Bronchus fibroblast of lung (primary cell): ENCODE data around the genes GDF2 and DKK1.

GRCh38 chr10:47322245-47322784 is at the start of gene GDF2:
GDF2 (plus strand) TSS chr10:47322454.
- RAMPAGE, long total RNA = no peak

DNA sequence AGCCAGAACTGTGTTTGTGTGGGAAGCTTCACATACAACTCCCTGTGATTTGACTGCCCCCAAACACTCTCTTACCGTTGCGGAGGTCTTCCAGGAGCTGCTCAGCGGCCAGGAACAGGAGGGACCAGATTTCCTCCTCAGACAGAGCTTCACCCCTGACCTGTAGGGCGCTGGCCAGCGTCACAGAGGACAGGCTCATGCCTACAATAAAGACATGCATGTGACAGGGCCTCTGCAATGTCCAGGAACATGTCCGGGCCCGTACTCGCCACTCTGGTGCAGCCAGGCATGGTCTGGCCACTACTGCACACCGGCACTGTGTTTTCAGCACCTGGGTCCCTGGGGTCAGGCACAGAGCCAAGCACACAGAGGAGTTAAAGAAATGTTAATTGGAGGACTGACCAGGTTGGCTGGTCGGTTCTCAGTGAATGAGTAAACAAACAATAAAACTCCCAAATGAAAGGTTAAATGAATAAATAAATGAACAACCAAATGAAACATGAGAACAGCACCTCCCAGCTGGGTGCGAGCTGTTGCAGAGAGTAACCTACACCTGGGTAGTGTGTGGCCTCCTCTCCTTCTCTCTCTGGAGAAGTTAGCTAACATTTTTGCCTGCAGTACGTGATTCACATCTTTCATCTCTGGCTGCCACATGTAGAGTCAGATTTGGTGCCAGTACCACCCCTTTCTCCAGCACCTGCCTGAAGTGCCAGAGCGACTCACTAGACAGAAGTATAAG is 22.8 kb downstream of the FRMPD2 start:
- RAMPAGE, long total RNA = no peak

- RAMPAGE, long total RNA = no peak
Observed at GRCh38 chr10:48406124-48406841, 99.8 kb downstream of the MAPK8 start.

- RAMPAGE, long total RNA = no peak
Observed at GRCh38 chr10:48468053-48468790, 136.7 kb downstream of the ARHGAP22 start.

DNA sequence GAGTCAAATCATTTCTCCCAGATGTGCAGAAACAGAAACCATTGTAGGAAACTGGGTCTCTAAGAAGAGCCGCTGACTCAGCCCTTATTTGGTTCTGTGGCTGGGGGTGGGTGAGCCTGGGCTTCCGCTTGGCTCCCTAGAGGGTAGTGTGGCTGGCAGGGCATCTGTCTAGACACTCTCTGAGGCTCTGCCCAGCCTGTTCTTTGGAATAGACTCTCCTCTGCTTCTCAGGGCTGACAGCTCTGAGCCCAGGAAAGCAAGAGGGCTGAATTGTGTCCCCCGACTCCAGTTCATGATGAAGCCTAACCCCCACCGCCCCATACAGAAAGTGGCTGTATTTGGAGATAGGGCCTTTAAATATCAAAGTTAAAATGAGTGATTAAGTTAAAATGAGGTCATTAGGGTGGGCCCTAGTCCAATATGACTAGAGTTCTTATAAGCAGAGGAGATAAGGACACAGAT is 29.6 kb upstream of the ARHGAP22 start:
- RAMPAGE, long total RNA = no peak

DNA sequence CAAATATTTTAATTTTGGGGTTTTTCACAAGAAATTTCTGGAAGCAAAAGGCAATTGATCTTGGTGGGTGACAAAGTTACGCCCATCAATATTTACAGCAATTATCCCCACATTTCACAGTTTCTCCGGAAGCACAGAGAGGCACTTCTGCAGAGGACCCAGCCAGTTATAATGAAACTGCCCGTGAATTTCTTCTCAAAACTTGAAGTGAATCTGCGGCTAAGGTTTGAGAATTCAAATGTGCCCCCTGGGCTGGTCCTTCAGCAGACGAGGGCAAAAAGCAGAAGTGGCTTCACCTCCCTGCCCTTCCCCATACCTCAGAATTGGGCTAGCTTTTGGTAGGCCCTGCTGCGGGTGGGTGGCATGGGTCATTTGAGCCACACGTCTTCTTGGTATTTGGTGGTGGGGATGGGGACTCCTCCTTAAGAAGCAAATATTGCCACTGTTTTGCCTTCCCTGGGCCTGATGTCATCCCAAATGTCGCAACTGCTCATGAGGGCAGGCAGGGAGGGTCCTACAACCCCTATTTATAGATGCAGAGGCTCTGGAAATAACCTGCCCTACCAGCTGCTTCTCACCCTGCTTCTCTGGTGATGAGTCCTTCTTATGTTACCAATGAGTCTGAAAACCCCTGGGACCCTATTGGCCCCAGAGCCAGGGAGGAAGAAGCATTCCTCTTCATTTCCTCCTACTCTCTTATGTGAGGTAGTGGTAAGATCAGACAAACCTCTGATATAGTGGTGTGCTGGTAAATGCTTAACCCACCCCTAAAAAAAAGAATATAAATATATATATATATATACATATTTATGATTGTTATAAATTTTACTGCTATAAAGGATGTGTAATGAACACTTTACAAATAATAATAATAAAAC is 16.5 kb upstream of the WDFY4 start:
- RAMPAGE, long total RNA = no peak

DNA sequence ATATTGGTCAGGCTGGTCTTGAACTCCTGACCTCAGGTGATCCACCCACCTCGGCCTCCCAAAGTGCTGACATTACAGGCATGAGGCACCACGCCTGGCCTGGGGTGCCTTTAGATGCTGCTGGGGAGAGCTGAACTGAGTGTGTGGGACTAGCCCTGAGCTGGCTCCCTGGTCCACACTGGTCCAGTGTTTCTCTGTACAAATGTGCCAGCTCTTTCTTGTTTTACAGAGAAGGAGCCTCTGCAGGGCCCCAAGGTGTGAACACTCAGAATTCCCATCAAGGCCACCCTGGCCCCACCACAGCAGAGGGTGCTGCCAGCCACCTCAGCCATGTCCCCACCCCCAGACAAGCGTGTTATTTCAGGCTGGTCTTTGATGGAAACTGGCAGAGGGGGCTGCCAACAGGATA is 68.4 kb upstream of the LRRC18 start:
- RAMPAGE, long total RNA = no peak

- RAMPAGE, long total RNA = no peak
Observed at GRCh38 chr10:49076910-49077750, 38.2 kb downstream of the VSTM4 start.

DNA sequence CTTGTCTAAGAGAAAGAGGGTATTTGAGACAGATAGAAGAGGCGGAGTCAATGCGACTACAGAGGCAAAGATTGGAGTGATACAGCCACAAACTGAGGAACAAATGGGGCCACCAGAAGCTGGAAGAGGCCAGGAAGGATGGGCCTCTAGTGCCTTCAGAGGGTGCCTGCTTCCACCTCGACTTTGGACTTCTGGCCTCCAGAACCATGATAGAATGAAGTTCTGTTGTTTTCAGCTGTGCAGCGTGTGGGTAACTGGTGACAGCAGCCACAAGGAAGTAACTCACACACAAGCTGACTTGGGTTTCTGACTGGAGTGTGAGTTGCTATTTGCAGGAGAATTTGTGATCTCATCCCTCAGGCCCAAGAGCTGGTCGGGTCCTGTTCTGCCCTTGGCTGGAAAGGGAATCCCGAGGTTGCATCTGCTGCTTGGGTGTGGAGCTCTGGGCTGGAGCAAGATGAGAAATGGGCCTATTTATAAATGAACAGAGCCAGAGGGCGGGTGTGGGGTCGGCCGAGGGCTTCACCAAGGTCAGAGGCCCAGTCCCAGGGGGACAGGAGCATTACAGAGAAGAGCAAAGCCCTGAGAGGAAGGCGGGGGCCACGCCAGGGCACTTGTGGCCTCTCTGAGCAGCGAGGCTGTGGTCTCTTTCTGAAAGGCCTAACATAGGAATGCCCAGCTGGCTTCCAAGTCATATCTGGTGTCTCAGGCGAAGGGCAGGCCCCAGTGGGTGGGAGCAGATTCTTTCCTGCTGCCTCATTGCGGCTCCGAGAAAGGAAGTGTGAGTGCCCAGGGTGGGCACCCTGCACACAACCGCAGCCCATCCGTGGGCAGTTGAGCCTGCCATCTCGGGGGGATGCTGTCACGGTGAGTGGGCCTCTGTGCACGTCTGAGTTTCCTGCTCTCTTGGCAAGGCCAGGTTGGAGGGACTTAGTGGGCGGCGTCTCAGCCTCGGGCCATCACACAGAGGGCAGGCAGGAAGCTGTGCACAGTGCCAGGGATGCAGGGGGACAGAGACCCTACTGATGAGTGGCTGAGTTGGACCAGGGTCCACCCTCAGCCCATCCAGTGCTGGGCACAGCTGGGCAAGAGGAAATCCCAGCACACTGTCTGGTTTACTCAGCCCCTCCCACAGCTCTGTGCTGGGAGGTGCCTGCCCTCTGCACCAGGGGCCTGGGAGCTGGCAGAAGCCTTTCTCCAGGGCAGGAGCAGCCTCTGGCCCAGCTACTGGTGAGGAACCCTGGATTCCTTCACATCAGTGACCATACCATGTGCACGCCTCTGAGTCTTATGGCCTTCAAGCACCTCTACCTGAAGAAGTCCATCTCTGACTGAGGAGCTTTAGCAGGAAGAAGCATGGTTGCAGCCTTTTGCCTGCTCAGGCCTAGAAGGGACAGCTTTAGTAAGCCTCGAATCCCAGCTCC is 26.4 kb upstream of the C10orf71 start:
- RAMPAGE, long total RNA = no peak

DNA sequence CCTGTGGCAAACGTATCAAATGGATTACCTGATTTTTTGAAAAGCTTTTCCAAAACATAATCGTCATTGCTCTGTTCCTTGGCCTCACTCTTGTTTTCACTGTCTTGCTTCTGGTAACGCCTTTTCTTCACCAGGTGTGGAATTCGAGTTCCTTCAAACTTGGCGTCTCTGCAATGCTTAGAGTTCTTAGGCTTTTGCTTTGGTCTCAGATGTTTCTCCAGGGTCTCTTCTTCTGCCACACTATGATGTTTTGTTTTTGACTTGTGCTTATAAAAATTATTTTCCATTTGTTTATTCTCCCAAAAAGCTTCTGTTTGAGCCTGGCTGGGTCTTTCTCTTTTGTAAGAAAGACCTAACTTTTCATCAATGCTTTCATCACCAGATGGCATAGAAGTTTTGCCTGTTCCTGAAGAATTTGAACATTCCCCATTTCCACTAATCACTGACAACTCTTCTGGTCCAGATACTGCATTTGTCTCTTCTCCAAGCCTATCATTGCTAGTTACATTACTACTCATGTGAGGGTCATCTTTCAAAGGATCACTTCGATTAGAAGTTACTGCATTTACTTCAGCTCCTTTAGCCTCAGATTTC is 68.7 kb downstream of the ERCC6 start:
- RAMPAGE, long total RNA = no peak

DNA sequence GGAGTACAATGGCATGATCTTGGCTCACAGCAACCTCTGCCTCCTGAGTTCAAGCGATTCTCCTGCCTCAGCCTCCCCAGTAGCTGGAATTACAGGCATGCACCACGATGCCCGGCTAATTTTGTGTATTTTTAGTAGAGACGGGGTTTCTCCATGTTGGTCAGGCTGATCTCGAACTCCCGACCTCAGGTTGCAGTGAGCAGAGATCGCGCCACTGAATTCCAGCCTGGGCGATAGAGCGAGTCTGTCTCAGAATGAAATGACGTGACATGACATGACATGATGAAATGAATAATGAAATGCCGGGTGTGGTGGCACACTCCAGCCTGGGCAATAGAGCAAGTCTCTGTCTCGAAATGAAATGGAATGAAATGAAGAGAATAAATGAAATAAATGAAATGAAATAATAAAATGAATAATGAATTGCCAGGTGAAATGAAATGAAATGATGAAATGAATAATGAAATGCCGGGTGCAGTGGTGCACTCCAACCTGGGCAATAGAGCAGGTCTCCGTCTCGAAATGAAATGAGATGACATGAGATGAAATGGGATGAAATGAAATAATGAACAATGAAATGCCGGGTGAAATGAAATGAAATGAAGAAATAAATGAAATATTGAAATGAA is 21.2 kb downstream of the TIMM23B start:
- RAMPAGE, long total RNA = no peak

DNA sequence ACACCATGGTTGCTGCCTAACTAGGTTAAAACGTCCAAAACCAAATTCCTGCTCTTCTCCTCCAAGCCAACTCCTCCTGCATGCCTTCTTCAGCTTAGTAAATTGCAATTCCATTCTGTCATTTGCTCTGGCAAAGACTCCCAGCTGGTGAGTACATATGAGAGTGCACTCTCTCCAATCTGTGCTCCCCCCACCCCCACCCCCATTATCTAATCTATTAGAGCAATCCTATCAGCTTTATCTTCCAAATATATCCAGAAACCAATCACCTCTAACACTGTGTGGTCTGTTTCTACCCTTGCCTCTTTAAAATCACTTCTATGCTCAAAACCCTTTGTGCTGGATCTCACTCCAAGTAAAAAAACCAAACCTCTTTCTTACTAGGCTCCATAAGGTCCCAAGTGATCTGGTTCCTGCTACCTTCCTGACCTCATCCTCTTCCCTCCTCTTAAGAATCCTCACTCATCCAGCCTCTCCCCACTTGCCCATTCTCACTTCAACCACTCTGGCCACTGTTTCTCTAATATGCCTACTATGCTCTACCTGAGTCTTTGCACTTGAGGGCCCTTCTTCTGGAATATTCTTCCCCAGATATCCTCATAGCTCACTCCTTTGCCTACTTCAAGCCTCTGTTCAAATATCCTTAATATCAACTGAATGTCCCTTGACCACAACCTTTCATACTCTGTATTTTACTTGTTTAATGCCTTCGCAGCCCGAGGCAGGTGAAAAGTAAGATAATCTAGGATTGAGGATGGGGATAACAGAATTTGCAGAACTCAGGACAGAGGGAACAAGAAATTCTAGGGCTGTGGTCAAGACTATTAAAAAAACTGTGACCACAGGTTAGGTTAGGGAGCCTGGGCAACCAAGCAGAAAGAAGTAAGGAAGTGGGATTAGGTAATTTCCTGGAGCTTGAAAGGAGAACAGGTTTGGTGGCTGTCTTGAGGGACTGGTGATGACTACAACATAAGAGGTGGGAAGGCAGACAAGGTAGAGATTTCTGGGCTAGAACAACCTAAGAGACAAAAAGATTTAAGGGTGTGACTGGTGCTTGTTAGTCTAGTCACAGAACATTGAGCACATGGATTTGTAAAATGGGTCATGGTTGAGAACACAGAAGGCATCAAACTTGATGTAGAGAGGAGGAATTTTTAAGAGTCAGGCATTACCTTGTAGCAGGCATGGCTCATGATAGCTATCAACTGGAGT is 123.3 kb upstream of the ASAH2 start:
- RAMPAGE, long total RNA = no peak

DNA sequence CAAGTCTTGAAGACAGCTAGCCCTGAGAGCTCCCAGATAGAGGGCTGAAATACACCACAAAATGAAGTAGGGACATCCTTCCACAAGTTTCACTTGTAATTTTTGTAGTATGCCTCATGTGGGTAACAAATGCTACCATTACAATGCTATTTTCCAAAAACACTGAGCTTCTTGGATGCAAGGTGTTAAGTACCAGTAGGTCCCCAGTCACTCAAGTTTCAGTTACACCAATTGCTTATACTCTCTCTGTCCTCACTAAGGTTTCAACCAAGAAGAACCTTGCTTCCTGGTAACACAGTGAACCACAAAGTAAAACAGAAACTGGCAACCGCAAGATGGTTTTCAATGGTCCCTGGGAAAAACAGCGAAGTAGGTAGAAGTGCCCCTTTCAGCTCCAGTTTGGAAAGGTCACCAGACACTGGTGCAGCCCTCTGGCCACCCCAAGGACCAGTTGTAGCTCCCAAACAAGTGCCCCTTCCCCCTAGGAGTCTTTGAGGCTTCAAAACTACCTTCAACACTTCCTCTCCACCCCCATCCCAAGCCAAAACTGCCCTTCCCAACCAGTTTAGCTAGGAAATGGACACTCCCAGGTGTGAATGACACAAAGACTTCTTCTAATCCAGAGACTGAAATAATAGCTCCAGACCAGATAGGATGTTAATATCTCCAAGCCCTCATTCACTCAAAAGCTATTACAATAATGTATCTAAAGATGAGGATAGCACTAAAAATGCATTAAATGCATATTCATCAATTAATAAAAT is 110.6 kb downstream of the SGMS1 start:
- RAMPAGE, long total RNA = no peak

- RAMPAGE, long total RNA = no peak
Observed at GRCh38 chr10:50527498-50527980, 96.2 kb downstream of the SGMS1 start.

GRCh38 chr10:50556286-50557140 is 67.2 kb downstream of the SGMS1 start:
- RAMPAGE, long total RNA = no peak

GRCh38 chr10:50565524-50566441 is 58.0 kb downstream of the SGMS1 start:
- RAMPAGE, long total RNA = no peak

DNA sequence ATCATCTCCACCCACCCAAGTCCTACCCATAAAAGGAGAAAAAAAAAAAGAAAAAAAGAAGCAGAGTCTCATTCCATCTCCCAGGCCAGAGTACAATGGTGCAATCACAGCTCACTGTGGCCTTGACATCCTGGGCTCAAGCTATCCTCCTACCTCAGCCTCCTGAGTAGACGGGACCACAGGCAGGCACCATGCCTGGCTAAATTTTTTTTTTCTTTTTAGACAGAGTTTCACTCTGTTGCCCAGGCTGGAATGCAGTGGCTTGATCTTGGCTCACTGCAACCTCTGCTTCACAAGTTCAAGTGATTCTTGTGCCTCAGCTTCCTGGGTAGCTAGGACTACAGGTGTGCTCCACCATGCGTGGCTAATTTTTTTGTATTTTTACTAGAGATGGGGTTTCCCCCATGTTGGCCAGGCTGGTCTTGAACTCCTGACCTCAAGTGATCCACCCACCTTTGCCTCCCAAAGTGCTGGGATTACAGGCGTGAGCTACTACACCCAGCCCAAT is 24.4 kb upstream of the SGMS1 start:
- RAMPAGE, long total RNA = no peak

- RAMPAGE, long total RNA = no peak
Observed at GRCh38 chr10:50988953-50989219, 85.4 kb upstream of the PRKG1 start.

DNA sequence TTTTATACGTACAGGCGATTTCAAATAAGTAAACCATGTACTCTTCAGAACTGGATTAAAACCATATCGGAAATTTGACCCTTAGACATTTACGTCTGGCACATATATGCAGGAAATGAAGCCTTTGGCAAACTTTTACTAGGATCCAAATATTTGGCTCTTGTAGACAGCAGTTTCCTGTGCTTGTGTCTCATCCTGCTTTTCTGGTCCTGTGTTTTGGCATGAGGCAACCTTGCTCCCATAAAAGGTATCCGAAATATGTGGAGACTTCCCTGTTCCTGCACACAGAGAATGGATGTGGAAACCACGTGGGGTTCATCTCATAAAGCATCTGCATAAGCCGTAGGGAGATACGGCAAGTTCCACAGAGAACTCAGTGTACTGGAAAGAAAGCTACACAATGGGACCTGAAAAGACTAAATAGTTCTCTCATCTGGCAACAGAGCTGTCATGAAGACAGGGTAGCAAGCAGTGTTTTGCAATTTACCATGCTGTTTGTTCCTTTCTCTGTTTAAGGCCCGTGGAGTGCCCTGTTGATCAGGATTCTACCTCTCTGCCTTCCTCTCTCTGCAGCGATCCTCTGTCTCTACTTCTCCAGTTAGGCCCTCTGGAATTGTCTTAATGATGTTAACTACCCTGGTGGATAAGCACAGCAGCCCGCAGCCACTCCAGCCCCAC is 293.8 kb downstream of the CSTF2T start:
- RAMPAGE, long total RNA = no peak

DNA sequence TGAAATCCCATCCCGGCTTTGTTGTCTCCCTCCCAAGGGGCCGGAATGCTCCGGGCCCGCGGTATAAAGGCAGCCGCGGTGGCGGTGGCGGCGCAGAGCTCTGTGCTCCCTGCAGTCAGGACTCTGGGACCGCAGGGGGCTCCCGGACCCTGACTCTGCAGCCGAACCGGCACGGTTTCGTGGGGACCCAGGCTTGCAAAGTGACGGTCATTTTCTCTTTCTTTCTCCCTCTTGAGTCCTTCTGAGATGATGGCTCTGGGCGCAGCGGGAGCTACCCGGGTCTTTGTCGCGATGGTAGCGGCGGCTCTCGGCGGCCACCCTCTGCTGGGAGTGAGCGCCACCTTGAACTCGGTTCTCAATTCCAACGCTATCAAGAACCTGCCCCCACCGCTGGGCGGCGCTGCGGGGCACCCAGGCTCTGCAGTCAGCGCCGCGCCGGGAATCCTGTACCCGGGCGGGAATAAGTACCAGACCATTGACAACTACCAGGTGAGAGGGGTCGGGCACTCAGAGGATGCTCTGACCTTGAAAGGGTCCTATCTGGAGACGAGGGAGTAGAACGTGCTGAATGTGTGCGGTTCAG is at the start of gene DKK1:
TSS of gene DKK1 (plus strand) at position 93 of the 583 bp plus-strand sequence.
- RAMPAGE, long total RNA = start-site peak on the plus strand centred at position 58 of the sequence, 75 bp wide, 147 and 81 reads in 2 replicates